NALM6 (cell line): ENCODE measurements around a stretch of chr2.

- PRO-cap = no peak
Observed at GRCh38 chr2:48414568-48415826, 25.6 kb upstream of the PPP1R21 start.

DNA sequence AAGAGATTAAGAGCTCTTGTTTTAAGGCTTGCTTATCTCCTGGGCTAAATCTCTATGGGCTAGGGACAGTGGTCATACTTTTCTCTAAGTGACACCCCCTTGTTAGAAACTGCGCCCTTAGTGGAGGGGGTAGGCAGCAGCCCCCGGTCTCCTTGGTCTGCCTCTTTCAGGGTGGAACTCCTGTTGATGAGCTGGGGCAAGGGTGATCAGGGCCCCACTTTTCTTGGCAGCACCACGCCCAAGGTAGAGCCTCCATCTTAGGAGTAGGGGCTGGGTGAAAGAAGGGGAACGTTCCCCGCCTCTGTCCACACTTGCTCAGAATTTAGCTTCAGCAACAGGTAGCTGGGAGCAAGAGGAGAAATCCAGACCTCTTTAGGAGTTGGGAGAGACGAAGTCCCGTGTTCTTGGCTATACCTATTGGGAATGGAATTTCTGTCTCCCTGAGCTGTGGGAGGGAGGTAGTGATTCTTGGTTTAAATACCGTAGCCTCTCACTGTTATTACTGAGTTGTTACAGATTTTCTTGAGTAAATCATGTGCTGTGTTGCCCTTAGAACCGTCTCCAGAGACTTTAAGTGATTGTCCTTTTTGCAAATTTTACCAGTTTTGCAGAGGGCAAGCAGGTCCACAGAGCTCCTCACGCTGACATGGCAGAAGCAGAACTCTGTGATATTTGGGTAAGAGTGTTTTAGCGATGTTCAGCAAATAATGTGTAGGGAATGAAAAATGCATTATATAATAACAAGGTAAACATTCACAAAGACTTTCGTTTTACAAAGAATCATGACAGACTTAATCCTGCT, 38.5 kb downstream of the PPP1R21 start:
- PRO-cap = no peak

DNA sequence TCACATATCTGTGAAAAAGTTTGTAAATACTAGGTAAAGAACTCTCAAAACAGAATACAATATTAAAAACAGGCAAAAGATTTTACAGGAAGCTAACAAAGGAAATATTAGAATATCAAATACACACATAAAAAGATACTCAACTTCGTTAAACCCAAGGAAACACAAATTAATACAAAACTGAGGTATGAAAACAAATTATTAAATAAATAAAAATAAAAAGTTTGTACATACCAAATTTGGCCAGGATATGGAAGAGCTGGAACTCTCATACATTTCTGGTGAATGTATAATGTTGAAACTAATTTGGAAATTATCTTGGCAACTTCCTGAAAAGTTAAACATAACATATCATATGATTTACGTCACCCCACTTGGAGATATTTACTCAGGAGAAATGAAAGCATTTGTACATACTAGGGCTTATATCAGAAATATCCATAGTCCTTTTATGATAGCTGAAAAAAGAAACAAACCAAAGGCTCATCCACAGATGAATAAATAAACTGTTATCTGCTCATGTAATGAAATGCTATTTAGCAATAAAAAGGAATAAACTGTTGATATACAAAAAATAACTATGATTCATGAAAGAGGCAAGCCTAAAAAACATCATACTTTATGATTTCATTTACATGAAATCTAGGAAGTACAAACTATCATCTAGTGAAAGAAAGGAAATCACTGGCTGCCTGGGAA, 318.1 kb upstream of the NRXN1 start:
- PRO-cap = no peak

DNA sequence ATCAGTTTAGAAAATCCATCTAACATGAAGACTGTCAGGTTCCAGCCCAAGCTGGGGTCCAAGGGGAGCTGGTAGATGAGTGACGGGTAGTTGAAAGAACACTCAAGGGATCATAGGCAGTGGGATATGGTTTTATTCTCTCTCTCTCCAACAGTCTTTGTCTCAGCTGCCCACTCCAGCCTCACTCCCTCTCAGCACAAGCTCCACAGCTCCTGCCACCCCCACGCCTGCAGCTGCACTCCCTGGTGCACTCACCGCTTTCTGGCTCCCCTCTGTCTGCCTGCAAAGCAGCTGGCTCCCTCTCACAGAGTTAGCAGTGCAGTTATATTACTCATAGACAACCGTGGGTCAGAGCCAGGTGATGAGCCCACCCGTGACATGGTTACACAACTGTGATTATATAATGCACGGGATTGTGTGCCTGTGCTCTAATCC, 277.0 kb upstream of the CHAC2 start:
- PRO-cap = no peak

DNA sequence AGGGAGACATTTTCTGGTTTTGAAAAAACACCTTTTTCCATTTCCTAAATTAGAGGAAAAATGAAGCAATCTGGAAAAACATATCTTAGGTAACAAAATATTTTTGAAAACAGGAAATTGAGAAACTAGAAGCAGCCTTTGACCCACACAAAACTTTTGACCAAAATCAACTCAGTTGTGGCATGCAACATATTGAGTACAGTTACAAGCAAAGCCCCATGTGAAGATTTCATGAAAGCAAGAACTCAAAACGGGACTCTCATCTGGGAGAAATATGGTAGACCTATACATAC, 28.5 kb upstream of the CHAC2 start:
- PRO-cap = no peak

DNA sequence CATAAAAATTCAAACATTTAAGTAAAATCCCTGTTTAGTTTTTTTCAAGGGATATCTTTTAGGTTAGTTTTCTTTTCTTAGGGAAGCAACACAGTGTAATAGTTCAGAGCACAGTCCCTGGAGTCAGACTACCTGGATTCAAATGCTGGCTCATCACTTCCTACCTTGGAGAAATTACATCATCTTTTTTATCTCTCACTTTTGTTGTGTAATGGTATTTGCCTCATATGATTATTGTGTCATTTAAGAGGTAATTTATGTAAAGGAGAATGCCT, 26.2 kb downstream of the ERLEC1 start:
- PRO-cap = no peak

DNA sequence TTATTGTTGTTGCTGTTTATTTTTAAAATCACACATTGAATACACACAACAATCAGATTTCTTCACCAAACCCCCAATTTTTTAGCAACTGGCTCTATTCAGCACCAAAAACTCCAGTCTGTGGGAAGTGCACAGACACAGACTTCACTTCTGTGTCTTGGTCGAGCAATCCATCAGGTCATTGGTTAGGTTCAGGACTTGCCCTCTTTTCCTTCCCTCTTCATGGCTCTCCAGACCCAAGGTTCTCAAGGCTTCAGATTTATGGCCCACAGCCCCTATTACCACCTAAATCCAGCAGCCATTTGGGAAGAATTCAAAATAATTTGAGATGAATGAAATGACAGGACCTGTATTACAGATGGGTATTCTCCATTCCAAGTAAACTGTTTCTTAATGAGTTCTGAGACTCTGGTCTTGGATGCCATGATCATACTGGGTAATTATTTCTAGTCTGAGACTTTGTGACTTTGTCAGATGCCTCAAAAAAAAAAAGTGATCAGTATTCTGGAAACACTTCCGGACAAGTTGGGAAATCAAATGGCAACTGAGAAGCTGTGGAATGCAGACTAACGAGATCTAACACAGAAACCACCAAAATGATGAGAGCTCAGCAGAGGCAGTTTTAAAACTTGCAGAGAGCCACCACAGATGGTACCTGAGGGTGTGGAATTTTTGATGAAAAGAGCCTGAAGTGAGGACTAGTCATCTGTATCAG, 5.3 kb upstream of the GPR75 start:
- PRO-cap = no peak

DNA sequence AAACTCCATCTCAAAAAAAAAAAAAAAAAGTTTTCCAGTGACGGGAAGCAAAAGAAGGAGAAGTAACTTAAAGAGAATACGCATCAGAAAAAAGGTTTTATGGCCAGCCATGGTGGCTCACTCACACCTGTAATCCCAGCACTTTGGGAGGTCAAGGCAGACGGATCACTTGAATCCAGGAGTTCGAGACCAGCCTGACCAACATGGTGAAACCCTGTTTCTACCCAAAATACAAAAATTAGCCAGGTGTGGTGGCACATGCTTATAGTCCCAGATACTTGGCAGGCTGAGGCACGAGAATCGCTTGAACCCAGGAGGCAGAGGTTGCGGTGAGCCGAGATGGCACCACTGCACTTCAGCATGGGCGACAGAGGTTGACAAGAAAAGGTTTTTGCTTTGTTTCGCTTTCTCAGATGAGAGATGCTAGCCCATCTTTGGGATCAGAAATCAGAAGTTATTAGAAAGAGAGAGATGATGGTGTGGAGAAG, 21.9 kb downstream of the ACYP2 start:
- PRO-cap = no peak

DNA sequence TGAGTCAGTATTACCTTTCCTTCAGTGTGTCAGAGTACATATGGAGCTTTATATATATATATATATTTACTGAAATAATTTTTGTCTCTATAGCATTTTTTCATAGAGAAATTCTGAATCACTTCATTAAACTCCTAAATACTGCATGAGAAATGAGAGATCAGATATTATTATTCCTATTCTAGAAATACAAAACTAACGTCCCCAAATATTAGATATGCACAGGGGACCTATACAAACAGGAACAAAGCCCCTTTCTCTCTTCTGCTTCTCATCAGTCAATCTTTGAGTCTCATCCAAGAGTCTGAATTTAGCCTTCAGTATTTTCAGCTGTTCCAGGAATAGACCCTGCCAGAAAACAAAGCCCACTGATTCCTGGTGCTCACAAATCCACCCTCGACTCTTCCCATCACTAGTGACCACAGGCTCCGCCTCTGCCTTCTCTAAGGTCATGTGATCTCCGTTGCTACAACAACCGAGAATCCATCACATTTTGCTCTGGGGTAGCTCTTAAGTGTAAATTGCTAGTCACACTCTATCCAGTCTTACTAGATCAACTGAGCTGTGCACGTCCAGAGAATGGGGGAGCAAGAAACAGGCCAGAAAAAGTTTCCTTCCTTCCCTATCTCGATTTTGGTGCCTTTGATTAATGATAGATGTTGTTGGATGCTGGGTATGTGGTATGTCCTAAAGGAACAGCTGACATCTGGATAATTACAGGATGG, 46.4 kb upstream of the SPTBN1 start:
- PRO-cap = no peak

DNA sequence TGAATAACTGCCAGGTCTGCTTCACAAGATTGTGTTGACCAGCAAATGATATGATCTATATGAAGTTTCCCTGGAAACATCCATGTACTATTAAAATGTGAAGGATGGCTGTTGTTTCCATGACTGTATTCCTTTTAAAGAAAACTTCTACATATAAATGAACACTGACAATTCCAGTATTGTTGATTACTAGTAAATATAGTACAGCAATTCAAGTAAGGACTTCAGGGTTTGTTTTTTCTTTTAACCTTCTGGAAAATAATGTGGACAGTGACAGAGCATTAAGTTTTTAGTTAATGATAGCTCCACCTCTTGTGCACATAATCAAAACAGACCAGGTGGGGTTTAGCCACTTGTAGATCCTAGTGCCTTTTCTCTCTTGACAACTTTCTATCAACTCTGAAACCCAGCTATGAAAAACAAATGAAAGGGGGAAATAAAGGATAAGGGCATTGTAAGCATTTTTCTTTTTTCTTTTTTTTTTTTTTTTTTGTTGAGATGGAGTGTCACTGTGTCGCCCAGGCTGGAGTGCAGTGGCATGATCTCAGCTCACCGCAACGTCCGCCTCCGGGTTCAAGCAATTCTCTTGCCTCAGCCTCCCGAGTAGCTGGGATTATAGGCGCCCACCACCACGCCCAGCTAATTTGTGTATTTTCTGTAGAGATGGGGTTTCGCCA, 109.7 kb downstream of the SPTBN1 start:
- PRO-cap = no peak

DNA sequence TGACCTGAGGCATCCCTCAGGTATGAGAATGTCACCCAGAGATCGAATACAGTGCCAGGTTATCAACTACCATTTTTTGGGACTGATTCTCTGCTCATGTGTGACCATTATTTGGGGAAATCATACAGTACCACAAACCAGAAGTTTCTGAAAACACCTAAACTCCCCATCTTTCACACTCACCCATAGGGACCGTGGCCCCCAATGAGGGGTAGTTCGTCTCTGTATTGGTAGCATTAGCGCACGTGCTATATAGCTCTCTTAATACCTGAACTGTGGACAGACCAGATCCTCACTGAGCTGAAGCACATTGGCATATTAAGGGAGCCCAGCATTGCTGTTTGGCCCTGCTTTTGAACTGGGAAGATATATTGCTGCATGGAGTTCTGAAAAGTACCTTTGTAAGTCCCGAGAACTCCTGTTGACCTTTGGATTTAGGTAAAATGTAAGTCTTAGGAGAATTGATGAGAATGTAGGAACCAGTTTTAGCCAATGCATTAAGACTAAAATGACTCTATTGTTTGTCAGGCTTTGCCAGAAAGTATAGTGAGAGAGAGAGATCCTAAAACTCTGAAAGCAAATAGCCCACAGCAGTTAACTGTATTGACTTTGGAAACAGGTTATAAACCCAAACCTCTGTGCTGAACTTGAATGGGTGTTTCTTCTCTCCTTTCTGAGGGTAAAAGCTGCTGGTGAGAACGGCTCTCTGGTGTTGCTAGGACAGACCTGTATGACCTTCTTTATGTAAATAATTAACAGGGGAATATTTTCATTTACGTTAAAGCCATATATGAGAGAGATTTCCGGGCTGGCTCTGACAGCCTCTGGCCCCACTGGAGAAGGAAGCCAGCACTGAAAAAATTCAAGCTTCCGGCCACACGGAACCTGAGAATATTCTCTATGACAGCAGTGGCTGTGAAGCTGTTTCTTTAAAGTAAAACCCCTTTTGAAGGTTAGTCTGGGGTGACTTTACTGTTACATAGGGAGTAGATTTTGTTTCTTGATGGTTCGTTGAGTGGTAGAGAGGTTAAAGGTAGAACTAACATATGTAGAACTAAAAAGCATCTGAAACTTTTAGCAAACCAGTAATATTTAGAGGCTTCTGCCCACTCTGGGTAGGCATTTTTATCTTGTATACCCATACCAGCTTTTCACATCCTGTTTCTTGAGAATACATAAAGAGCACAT, 123.5 kb downstream of the SPTBN1 start:
- PRO-cap = no peak

GRCh38 chr2:54584380-54584754, 128.2 kb downstream of the SPTBN1 start:
- PRO-cap = no peak

DNA sequence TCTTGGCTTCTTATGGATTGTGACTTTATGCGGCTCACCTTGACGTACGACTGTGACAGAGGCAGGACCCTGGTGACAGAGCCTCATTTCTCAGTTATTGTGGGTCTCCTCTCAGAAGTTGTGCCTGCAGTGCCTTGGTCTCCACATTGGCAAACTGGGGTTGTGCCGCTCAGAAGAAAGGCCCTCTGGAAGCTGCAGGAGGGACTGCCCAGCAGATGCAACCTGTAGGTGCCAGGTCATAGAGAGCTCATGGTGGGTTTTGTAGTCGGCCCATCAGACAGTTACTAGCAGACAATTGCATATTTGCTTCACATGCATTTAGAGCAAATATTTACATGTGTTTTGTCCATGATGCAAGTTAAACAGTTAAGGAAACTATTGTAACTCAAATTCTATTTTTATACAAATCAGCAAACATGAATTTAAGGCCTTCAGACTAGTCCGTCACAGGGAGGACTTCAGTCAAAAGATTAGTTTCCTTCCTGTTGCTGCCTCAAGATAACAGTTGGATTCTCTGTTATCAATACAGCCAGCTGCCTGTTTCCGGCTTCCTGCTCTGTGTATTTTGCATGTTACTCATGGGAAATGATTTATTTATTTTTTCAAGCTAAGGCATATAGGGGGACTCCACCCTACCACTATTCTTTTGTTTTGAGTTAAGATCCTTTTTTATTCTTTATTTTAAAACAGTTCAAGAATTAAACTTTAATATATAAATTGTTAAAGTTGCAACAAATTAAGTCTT, 133.3 kb downstream of the SPTBN1 start:
- PRO-cap = bidirectional peak, plus-strand start at position 223 of the sequence, minus-strand start at position 156 of the sequence; unidirectional peak, minus-strand start at position 251 of the sequence; bidirectional peak, plus-strand start at position 593 of the sequence, minus-strand start at position 286 of the sequence

GRCh38 chr2:54627882-54628486, 95.5 kb upstream of the EML6 start:
- PRO-cap = bidirectional peak, plus-strand start at chr2:54628064, minus-strand start at chr2:54627999

GRCh38 chr2:54637585-54638026, 85.9 kb upstream of the EML6 start:
- PRO-cap = no peak

DNA sequence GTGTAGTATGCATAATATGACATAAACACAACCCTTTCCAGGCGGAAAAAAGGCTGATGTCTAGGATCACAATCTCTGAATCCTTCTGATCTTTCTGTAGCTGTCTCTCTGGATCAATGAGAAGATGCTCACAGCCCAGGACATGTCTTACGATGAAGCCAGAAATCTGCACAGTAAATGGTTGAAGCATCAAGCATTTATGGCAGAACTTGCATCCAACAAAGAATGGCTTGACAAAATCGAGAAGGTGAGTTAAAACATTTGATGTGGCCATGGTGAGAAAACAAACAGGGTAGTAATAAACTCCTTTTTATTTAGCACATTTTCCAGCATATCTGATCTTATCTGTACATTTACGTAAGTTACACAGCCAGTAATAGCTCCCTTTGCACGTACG, 80.6 kb upstream of the EML6 start:
- PRO-cap = no peak

DNA sequence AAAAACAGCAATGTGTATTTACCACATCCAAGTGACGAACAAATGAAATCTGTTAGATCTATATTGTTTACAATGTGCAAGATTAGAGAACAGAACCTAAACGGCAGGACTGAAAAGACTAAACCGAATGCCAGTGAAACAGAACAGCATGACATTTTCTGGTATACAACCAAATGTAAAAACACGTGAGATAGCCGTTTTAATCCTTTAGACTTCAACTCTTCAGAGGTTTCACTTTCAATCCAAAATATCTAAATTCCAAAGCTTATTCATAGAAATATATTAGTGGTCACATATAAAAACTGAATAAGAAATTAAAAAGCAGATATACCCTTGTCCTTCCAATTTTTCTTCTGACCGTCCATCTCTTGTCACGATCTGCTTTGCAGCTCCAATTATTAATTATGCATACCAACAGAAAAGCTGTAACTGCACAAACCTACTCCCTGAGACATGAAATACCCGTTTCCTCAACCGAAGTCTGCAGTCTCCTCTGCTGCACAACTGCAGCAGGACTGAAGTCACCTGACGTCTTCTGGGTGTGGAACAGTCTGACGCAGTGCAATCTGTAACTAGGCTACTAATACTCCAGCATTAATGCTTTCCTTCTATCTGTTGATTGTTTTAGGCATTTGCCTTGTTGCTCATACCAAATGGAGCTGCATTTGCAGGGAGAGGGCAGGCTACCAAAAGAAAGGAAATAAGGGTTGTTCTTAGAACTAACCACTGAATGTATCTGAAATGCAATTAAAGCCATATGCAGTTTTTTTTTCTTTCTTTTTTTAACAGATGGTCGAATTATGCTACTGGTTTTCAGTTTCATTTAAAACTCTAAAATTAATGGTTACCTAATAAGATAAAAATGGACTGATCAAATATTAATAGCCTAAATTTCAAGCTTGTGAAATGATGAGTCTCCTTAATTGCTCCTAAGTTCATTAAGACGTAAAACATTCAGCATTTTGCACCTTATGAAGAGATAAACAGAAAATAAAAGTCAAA, 40.2 kb downstream of the RTN4 start:
- PRO-cap = bidirectional peak, plus-strand start at position 484 of the sequence, minus-strand start at position 460 of the sequence

DNA sequence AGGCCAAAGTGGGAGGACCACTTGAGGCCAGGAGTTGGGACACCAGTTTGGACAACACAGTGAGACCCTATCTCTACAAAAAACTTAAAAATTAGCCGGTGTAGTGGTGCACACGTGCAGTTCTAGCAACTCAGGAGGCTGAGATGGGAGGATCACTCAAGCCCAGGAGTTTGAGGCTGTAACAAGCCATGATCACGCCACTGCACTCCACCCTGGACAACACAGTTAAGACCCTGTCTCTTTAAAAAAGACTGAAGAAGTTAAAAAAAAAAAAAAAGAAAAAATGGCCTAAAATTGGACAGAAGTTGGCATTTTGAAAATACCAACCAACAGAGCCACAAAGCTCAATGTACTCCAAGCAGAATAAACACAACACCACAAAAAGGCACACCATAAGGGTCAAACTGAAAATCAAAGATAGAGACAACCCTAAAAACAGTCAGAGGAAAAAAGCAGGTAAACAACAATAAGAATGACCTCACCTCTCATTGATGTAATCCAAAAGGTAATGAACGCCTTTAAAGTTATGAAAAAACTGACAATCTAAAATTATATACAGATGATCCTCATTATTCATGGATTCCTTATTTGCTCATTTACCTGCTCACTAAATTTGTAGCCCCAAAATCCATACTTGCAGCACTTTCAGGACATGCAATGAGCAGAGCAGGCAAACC, 17.3 kb downstream of the RTN4 start:
- PRO-cap = no peak

- PRO-cap = unidirectional peak, minus-strand start at chr2:55102400
Observed at GRCh38 chr2:55102142-55102751, 52.0 kb upstream of the RTN4 start.

DNA sequence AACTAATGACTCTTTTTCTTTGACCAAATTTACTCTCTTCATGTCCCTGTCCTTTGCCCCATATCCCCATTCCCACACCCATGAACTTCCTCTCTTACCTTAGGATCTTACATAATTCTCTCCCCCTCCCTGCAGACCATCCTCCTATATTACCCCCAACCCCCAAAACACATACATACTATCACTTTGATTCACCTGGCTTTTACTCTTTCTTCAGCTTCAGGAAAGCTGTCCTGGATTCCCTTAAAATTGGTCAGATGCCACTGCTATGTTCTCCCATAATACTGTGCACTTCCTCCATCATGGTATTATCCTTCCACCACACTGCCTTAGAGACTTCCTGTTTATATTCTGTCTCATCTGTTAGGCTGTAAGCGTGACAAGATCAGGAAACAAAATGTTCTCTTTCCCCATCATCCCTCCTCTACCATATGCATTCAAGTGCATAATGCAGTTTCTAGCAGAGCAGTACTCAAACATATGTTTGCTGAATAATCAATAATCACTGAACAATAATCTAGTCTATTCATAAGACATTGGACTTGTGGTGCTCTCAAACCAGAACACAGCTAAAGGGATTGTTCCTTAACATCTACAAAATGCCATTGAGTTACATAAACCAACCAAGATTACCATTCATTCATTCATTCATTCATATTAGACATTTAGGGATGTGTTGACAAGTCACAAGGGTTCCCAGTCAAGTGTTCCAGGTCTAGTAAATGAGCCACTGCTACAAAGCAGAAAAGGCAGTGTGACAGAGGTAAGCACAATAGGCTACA, 4.1 kb downstream of the CLHC1 start:
- PRO-cap = no peak